REH cell (cell line): Measurements from ENCODE around the genes RNF14 and NDFIP1.

DNA sequence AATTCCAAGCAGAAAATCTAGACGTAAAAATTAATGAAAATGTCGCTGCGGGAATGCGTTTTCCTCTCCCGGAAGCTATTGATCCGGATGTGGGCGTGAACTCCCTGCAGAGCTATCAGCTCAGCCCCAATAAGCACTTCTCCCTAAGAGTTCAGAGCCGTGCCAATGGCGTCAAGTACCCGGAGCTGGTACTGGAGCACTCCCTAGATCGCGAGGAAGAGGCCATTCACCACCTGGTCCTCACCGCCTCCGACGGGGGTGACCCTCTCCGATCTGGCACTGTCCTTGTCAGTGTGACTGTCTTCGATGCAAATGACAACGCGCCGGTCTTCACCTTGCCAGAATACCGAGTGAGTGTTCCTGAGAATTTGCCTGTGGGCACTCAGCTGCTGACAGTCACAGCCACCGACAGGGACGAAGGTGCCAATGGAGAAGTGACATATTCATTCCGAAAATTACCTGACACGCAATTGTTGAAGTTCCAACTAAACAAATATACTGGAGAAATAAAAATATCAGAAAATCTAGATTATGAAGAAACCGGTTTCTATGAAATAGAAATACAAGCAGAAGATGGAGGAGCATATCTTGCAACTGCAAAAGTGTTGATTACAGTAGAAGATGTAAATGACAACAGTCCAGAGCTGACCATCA lies 922 bp downstream of the PCDHGA10 start:
- PRO-cap, result no peak

DNA sequence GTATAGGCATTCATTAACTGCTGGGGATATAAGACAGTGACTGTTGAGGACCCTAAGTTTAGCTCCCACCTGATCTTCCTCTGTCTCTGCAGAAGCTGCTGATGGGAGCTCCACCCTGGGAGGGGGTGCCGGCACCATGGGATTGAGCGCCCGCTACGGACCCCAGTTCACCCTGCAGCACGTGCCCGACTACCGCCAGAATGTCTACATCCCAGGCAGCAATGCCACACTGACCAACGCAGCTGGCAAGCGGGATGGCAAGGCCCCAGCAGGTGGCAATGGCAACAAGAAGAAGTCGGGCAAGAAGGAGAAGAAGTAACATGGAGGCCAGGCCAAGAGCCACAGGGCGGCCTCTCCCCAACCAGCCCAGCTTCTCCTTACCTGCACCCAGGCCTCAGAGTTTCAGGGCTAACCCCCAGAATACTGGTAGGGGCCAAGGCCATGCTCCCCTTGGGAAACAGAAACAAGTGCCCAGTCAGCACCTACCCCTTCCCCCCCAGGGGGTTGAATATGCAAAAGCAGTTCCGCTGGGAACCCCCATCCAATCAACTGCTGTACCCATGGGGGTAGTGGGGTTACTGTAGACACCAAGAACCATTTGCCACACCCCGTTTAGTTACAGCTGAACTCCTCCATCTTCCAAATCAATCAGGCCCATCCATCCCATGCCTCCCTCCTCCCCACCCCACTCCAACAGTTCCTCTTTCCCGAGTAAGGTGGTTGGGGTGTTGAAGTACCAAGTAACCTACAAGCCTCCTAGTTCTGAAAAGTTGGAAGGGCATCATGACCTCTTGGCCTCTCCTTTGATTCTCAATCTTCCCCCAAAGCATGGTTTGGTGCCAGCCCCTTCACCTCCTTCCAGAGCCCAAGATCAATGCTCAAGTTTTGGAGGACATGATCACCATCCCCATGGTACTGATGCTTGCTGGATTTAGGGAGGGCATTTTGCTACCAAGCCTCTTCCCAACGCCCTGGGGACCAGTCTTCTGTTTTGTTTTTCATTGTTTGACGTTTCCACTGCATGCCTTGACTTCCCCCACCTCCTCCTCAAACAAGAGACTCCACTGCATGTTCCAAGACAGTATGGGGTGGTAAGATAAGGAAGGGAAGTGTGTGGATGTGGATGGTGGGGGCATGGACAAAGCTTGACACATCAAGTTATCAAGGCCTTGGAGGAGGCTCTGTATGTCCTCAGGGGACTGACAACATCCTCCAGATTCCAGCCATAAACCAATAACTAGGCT lies 22.4 kb downstream of the PCDHGC5 start:
- PRO-cap, result no peak

DNA sequence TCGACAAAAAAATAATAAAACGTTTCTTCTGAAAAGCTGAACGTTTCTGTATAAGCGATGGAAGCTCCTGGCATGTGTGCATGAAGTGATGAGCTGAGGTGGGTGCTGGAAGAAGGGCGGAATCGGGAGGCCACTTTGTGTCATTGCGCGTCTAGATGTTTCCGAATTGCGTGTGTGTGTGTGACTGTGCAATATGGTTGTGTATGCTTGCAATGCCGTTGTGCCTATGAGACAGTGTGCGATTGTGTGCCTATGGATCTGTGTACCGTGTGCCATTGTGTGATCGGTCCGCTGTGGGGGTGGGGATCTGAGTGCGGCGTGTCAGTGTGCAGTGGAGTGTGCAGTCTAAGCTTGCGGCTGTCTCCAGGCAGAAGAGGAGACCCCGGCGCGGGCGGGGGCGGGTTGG lies 24.1 kb downstream of the PCDHGC5 start:
- PRO-cap, result no peak

DNA sequence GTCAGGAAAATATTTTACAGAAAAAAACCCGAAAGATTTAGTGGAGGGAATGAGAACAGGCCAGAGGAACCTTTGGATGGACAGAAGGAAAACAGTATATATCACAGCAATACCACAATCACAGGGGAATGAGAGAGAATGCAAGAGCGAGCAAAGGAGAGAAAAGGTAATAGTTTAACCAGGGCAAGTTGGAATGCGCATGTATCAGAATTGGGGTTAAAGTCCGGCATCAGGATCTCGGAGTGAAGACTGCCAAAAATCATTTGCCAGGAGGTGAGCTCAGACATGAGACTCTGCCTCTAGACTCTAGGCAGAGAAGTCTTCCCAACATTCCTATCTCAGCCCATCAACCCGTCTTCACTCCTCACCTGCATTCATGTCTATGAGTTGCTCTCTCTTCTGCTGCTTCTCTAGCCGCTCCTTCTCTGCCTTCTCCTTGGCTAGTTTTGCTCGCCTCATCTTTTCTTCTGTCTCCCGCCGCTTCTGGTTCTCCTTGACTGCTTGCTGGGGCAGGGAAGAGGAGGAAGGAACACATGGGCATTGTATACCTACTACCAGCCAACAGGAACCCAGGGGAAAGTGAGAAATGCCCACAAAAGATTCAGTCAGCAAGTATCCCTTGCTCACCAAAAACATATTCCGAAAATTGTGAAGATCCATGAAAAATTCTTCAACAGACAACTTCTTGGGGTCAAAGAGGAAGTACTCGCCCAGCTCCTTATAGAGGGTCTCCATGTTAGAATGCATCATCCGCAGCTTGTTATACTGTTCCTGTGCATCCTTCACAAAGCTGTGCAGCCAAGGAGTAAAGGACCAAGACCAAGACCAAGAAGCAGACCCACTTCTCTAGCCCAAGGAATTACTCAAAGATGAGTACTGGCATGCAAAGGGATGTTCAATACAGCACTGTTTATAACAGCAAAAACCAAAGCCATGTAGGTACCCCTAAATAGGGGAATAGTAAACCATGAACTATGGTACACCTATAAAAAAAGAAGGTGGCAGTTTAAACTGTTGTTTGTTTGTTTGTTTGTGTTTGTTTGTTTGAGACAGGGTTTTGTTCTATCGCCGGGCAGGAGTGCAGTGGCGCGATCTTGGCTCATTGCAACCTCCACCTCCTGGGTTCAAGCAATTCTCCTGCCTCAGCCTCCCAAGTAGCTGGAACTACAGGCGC lies 37.2 kb downstream of the PCDHGC5 start:
- PRO-cap, result no peak

DNA sequence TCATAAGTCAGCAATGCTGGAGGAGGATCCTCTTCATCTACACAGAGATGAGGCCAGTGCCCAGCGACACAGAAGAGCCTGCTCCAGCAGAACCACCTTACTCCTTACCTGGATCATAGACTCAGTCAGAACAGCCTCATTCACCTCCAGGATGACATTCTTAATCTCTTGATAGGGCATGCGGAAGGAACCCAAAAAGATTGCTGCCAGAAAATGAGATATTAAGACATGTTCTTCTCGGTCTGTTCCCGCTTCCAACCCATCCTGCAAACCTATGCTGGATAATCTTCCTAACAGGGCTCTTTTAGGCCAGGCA lies 40.6 kb downstream of the PCDHGC5 start:
- PRO-cap, result no peak

GRCh38 chr5:141550543-141551134 lies 61.8 kb downstream of the PCDHGC5 start:
- PRO-cap, result no peak

- PRO-cap, result no peak
Observed at GRCh38 chr5:141590822-141591516, 27.8 kb downstream of the DIAPH1 start.

- PRO-cap, result no peak
Observed at GRCh38 chr5:141758411-141758984, 76.5 kb upstream of the ARAP3 start.

DNA sequence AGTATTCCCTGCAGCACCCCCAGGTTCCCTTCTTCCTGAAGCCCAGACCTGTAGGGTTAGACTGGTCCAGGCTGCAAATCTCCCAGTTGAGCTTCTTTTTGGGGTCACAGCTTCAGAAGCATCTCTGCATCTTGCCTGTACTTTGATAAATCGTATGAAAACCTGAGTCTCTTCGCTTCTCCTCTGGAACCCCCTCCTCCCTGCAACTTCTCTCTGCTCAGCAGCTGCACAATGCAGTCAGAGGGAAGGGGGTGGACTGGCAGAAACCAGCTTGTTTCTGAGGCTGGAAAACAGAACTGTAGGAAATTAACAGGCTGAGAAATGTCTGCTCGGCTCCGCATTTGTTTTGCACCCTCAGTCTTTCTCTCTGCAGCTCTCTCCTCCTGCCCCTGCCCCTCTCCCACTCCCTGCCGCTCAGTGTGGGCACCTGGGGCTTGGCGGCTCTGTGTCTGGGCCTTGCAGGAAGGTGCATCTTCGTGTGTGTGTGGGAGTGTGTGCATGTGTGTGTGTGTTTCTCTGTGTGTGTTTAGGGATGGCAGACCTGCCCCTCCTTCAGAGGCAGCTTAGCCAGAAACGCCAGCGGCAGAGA lies 53.1 kb downstream of the PCDH1 start:
- PRO-cap, result no peak

- PRO-cap, result no peak
Observed at GRCh38 chr5:141864159-141864816, 13.9 kb downstream of the PCDH1 start.

DNA sequence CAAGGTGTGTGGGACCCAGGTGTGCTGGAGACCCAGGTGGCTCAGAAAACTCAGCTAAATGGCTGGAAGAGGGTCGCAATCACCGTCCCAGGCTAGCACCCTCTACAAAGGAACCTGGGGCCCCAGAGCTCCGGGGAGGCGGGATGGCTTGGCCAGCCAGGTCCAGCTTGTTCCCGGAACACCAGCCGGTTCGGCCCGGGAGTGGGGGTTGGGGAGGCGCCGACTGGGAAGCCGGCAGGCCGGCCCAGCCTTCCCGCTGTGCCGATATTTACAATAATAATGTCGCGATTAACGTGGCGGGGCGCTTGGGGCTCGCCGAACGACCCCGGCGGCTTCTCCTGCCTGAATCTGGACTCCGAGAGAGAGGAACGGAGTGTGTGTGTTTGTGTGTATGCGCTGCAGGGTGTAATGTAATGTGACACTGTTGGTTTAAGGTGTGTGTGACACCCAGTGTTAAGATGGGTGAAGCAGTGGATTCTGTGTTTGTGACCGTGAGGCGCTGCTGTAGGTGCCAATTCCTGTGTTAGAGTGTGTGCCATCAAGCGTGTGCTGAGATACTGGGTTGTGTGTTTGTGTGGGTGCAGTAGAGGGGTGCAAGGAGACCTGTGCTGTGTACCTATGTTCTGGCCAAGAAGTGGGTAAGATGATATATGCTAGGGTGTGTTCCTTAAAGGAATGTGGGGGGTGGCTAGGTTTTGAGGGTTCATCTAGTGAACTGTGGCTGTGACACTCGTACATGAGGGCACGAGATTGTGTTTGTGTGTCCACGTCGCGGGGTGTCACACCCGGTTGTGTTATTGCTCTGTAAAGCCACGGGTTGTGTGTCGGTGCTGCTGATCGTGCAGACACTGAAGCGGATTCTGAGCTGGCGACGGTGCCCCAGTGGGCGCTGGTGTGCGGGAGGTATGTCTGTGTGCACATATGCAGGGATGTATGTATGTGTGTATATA lies 1.1 kb downstream of the PCDH1 start:
- PRO-cap, result no peak

GRCh38 chr5:141914085-141914838 lies 9.4 kb upstream of the DELE1 start:
- PRO-cap, result no peak

GRCh38 chr5:141968559-141969756 lies at the start of gene RNF14:
RNF14 (plus strand) TSS chr5:141969105.
- PRO-cap, result unidirectional peak, plus-strand start at chr5:141968725; bidirectional peak, plus-strand start at chr5:141969043, minus-strand start at chr5:141968999; bidirectional peak, plus-strand start at chr5:141969144, minus-strand start at chr5:141969068; bidirectional peak, plus-strand start at chr5:141969515, minus-strand start at chr5:141969535

GRCh38 chr5:141995050-141995821 lies 17.6 kb downstream of the GNPDA1 start:
- PRO-cap, result no peak

DNA sequence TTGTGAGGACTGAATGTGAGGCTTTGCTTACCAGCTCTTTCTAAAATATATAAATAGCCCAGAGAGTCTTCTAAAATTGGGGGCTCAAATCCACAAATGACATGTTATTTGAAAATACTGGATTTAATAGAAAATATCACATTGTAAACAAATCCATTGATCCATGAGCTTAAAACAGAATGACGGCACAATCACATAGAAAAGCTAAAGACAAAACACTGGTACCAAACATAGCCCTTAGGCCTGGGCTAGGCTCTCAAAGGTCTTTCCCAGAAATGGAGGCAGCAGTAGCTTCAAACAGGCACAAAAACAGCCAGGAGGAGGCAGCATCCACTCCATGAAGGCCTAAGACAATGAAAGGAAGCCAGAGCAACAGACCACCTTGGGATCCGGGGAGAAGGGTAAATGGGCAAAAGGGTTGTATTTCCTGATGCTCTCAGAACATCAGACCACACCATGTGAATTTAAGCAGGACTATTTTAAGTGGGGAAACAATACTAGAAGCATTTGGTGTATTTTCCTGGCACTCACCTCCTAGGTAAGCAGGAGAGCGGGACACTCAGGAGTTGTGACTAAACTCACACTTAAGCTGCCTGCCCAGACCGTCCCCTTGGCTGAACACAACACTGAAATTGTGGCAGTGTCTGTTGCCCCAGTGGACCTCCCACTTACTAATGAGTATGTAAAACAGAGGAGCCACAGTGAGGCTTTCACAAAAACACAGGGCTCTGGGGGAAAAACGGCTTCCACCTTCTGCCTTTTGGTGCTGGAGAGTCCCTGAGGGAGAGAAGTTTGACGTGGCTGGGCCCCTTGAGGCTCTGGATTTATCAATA lies 12.0 kb downstream of the GNPDA1 start:
- PRO-cap, result no peak

DNA sequence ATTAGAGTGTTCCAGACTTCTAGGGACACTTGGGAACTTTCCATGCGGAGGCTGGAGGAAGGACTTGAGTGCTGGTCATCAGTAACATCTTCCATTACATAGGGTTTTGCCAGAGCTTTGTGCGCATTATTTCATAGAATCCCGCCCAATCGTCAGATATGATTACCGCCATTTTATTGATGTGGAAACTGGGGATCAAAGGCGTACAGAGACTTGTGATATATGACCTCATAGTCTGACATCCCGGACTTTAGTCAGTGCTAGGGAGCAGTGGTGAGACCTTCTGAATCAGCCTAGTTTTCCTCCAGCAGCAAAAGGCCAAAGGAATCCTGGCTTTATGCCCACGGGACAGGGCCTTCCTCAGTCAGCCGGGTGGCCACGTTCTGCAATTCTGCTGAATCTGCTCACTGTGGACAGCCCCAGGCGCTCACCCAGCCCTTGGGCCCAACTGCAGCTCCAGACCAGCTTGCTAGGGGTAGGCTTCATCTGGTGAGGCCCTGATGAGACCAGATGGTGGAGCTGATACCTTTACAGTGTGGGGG lies 1.2 kb upstream of the GNPDA1 start:
- PRO-cap, result no peak

DNA sequence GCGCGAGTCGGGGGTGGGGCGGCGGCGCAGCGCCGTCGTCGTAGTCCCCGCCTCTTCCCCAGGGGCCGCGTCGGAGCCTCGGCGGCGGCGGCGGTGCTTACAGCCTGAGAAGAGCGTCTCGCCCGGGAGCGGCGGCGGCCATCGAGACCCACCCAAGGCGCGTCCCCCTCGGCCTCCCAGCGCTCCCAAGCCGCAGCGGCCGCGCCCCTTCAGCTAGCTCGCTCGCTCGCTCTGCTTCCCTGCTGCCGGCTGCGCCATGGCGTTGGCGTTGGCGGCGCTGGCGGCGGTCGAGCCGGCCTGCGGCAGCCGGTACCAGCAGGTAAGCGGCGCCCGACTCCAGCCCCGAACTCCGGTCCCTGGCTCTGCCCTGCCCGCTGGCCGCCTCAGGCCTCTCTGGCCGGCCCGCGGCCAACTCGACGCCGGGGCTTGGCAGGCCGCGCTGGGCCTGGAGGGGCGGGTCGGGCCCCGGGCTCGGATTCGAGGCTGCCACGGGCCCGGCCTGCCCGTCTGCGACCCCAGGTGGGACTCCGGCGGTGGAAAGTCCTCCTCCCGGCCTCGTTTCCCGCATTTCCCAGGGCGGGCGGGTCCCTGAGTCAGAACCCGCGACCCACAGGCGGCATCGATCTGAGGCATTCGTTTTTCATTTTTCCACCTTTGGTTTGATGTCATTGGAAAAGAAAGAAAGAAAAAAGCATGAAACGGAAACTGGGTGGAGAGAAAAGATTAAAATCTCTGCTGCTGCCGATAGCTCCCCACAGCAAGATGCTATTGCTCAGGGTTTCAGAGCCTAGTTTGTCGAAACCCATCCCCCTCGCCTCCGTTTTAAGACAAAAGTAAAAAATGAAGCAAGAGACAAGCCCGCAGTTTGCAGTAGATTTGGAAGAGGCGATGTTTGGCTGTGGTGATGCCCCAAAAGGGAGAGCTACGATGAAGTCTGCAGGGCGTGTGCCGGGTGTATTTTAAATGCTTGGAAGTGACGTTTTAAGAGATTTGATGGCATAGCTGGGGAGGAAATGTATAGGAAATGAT lies at the start of gene NDFIP1:
TSS of gene NDFIP1 (plus strand) at position 61 of the 1,029 bp plus-strand sequence.
- PRO-cap, result bidirectional peak, plus-strand start at position 61 of the sequence, minus-strand start outside the sequence; bidirectional peak, plus-strand start at position 346 of the sequence, minus-strand start at position 366 of the sequence; bidirectional peak, plus-strand start at position 863 of the sequence, minus-strand start at position 829 of the sequence; bidirectional peak, plus-strand start at position 907 of the sequence, minus-strand start at position 929 of the sequence

DNA sequence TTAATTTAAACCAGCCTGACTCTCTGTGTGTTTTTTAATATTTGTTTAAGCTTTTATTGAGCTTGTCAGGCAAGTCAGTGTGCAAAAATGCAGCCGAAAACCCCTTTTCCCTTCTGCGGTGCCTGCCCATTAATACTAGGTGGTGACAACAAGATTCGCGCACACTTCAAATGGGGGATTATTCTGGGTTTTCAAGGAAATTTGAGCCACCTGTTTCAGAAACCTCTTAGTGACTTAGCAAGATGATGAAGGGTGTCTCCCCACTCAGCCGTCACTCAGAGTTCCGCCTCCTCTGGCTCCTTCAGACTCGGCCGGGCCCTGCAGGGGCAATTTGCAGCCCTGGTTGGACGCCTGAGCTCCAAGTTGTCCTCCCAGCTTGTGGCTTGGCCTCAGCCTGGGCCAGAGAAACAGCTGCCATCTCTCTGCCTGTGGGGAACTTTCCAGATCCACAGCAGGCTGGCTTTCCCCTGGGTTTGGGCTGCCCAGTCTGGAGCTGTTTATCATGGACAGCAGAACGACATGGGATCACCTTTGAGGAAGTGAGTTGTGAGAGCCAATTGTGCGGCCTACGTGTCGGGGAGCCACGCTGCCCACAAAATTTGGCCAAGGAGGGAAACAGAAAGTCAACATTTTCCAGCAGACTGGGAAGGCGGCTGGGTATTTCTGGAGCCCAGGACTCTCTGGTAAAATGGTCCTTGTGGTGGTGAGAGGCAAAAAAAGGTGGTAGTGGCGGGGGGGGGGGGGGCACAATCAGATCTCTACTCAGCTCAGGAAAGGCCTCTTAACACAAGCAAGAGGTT lies 75.8 kb downstream of the SPRY4 start:
- PRO-cap, result no peak

DNA sequence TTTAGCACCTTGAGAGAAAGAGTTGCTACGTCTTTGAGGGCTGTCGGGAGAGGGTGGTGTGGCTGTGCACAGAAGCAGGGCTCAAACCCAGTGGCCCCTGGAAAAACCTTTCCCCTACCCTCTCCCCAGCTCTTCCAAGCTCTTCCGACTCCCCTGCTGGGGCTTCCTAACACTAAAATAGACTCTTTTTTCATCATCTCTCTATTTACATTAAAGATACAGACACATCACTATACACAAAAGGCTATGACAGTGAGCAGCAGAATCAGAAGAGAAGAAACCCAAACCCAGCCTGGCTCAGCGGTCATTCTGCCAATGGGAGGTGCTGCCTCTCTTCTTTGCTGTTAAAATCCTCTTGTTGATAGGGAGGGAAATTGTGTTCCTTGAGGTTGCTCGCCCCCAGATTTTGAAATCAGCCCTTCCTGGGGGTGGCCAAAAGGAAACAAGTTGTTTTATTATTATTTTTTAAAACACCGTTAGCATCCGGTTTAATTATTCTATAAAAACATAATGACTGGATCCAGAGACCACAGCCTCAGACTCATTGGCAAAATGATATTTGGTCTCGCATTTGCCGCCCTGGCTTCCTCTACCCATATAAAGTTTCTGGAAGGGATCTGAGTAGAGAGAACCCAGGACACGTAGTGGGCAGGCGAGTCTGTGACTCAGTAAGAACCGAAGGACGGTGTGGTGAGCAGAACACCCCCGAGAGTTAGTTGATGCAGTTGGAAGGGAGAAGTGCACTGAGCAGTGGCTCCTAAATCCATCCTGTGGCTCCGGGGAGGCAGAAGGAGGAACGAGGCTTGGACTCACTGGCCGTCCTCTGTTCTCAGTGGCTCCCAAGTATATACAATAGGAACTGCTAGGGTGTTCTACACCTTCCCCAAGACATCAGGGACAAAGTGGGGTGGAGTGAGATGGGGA lies 11.8 kb downstream of the SPRY4 start:
- PRO-cap, result no peak

DNA sequence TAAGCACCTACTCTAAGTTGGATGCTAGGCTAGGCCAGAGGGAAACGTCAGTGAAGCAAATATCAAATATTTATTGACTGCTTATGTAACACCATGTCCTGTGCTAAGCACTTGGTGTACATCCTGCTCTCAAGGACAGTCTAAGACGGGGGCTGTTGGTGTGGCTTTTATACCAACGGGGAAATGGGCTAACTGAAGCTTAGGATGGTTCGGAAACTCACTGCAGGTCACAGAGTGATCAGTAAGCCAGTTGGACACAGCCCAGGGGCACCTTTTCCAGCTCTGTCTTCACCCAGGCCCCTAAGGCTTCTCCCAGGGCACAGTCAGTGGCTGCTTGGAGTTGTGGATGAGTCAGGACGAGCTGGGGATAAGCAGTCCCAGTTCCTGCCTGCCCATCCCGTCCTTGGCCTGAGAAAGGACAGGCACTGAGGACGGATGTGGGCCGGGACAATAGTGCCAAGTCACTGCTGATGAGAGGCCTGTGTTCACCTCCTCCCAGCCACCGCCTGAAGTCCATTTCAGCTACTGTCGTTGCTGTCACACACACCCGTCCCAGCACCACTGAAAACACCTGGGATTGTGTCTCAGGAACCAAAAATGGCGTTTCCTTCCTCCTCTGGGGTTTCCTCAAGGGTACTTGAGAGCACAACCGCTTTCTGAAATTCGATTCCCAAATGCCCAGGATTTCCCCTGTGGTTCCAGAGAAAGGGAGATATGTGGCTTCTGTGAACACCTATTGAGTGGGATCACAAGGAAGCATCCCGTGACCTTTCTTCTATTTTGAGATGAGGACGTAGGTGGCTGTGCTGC lies 17.5 kb upstream of the SPRY4 start:
- PRO-cap, result no peak